SK-MEL-5 (cell line): ENCODE data around the gene SERP2.

DNA sequence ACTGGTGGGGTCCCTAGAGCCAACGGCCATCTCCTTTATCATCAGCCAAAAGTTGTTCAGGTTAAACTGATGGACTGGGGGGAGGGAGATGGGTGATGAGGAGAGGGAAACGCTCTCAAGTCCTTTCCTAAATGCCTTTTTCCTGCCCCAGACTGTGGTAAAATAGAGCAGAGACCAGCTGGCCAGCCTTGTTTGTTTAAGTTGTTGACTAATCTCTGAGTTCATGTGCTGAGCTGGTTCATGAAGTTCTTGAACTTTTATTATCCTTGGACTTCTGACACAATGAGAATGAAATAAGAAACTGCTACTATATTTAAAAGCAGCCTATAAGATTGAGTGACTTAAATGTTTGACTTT, 20.3 kb upstream of the TNFSF11 start:
RAMPAGE:
- cytosol, long total RNA = no peak
- long total RNA = no peak
- nucleus, long total RNA = no peak

RAMPAGE:
- cytosol, long total RNA = no peak
- long total RNA = no peak
- nucleus, long total RNA = no peak
These were observed 65.3 kb upstream of the FAM216B start for GRCh38 chr13:42716069-42716433.

DNA sequence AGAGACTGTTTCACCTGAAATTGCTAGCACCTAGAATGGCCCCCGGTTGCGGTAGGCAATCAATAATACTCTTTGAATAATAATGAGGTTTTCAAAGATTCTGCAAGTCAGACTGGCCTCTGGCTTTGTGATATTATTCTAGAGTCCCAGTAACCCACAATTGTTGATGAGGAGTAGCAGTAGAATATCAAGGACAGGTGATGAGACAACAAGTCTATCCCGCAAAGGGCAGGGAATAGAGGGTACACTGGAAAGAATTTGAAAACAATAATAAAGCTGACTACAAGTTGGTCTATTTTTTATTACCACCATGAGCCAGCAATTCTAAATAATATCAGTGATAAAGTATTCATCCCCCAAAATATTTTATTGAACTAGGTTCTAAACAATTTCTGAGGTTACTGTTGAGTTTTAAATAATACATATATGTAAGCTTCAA, 9.4 kb downstream of the FAM216B start:
RAMPAGE:
- cytosol, long total RNA = no peak
- long total RNA = no peak
- nucleus, long total RNA = no peak

RAMPAGE:
- cytosol, long total RNA = no peak
- long total RNA = no peak
- nucleus, long total RNA = no peak
These were observed 64.7 kb downstream of the DNAJC15 start for GRCh38 chr13:43087957-43088662.

GRCh38 chr13:43407072-43407583, 379.6 kb downstream of the ENOX1 start:
RAMPAGE:
- cytosol, long total RNA = no peak
- long total RNA = no peak
- nucleus, long total RNA = no peak

DNA sequence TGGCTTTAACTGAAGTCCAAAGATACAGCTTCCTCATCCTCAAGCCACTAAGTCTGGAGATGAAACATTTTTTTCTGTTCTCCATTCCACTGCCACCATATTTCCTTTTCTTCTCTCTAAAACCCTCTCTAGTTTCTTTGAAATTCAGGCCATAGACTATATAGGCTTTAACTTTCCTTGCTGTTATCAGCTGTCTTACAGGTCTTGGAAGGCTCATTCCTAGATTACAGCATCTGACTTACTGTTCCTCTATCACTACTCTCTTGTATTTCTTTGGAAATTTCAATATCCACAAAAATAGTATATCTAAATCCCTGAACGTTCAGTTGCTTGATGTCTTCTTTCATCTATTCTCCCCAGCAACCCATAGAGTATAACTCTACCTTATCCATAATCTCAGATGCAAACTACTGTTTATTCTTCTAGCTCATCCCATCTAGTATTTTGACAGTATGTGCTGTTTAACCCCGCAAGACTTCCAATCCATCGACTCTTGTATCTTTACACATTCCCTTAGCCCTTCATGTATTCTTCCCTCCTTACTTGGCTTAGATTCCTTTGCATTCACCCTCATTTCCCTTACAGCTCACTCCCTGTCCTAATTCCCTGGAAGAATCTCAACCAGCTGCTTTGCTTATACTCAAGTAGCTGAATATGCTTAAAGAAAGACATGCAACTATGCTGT, 7.7 kb downstream of the CCDC122 start:
RAMPAGE:
- cytosol, long total RNA = no peak
- long total RNA = no peak
- nucleus, long total RNA = no peak

DNA sequence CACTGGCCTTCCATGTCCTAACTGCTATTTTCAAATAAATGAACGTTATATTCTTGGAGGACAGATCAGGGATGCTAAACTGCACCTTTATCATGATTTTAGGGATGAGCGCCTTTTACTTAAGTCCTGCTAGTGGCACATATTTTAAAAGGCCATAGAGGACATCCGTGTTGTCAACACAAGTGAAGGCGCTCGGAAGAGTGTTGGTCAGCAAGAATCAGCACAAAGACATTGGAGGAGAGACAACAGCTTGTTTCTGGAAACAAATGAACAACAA, 943 bp downstream of the CCDC122 start:
RAMPAGE:
- cytosol, long total RNA = no peak
- long total RNA = no peak
- nucleus, long total RNA = no peak

DNA sequence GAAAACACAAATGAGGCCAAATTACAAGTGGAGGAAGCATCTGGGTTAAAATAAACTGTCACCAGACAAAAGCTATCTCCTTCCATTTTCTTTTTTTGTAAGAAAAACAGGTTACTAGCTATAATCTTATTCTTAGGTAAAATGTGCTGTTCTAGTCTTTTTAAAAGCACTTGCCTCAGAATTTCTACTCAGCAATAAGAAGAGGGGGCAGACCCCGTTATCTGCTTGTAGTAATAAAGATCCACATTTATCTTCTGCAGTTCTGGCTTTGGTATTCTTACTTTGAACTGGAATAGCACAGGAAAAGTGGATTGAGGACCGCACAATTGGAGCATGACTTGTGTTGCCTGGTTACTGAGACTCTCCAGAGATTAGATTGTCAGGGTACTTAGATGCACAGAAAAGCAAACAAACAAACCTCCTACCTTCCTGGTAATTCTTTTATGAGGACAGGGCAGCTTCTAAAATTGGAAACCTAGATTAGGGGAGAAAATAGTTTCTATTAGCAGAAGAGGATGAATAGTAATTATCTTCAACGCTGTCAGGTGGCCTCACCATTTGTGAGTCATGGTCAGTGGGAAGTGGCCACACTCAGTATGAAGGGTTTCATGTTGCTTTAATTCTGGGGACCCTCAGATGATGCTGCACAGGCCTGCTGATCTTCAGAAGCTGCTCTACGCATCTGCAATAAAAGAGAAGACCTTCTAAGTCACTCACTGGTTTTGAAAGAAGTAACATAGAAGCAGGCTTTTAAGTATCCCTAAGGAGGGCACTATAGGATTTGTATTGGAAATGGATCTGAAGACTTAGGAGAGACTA, 106.7 kb downstream of the LACC1 start:
RAMPAGE:
- cytosol, long total RNA = no peak
- long total RNA = no peak
- nucleus, long total RNA = no peak

DNA sequence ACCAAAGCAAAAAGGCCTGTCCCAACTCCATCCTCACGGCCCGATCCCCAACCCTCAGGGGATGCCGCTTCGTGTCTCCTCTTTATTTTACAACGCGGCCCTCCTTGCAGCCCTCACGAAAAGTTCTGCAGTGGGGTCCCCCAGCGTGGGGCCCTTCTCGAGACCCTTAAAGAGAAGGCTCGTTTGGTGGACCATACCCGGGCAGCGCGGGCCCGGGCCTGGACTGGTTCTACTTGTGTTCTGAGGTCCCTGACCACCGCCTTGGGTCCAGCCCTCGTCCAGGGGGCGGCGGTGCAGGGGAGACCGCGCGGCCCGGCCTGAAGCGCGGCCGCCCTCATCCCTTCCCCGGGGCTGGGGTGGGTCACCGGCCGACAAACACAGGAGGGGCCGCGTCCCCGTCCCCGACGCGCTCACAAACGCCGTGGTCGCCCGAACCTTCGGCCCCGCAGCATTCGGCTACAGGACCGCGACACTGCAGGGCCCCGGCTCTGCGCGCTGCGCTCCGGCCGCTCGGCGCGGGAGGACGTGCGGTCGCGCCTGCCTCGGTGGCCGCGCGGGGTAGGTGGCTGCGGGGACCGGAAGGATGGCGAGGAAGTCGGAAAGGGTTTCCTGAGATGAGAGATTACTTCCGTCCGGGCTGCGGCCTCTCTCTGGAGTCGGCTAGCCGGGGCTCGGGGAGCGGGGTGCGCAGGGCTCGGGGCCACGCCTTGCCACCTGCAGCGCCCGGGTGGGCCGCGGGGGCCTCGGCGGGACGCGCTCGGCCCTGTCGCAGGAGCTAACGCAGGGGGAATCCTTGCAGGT, at the start of gene SERP2:
Gene SERP2 (plus strand): TSS at position 625 of the 801 bp plus-strand sequence.
RAMPAGE:
- cytosol, long total RNA = no peak
- long total RNA = no peak
- nucleus, long total RNA = no peak

DNA sequence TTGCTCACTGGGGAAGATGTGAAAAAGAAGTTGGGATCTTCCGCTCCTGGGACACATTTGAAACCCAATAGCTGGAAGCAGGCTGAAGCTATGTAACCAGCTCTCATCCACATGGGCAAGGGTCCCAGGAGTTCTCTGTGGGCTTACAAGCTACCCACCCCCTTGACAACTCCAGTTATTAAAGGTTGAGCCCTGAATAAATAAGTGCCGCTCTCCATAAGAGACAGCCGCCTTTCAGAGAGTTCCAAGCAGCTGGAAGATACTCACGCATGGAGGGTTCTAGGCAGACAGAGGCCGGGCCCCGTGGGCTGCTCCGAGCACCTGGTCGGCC, 22.9 kb downstream of the SERP2 start:
RAMPAGE:
- cytosol, long total RNA = no peak
- long total RNA = no peak
- nucleus, long total RNA = no peak

DNA sequence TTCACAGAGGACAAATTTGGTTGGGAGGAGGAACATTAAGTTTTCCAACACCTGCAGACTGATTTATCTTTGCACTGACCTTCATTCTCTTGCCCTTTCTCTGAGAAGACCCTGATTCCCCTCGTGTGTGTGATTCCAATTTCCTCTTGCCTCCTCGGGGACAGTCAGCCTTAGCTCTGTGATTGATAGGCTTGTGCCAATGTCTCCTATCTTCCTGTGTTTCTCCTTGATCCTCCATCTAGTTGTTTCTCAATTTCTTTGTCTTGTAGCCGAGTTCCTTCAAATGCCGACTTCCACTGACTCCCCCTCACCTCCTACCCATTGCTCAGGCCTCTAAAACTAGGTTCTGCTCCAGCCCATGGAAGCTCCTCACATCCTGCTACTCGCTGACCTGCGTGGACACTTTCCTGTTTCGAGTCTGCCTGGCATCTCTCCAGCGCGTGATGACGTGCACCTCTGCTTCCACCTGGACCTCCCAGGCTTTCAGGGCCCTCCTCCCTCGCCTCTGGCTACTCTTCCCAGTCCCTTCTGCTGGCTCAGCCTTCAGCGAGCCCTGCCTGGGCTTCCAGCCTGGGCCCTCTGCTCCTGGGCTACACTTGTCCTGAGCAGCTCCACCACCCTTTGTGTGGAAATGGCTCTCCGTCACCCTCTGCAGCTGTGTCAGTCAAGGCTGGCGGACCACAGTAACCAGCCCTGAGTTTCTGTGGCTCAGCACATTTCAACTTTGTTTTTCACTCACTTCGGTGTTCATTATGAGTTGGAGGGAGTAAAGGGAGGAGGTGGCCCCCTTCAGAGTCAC, 49.1 kb downstream of the SERP2 start:
RAMPAGE:
- cytosol, long total RNA = no peak
- long total RNA = no peak
- nucleus, long total RNA = no peak

GRCh38 chr13:44432704-44433831, 59.4 kb downstream of the SERP2 start:
RAMPAGE:
- cytosol, long total RNA = no peak
- long total RNA = no peak
- nucleus, long total RNA = no peak

DNA sequence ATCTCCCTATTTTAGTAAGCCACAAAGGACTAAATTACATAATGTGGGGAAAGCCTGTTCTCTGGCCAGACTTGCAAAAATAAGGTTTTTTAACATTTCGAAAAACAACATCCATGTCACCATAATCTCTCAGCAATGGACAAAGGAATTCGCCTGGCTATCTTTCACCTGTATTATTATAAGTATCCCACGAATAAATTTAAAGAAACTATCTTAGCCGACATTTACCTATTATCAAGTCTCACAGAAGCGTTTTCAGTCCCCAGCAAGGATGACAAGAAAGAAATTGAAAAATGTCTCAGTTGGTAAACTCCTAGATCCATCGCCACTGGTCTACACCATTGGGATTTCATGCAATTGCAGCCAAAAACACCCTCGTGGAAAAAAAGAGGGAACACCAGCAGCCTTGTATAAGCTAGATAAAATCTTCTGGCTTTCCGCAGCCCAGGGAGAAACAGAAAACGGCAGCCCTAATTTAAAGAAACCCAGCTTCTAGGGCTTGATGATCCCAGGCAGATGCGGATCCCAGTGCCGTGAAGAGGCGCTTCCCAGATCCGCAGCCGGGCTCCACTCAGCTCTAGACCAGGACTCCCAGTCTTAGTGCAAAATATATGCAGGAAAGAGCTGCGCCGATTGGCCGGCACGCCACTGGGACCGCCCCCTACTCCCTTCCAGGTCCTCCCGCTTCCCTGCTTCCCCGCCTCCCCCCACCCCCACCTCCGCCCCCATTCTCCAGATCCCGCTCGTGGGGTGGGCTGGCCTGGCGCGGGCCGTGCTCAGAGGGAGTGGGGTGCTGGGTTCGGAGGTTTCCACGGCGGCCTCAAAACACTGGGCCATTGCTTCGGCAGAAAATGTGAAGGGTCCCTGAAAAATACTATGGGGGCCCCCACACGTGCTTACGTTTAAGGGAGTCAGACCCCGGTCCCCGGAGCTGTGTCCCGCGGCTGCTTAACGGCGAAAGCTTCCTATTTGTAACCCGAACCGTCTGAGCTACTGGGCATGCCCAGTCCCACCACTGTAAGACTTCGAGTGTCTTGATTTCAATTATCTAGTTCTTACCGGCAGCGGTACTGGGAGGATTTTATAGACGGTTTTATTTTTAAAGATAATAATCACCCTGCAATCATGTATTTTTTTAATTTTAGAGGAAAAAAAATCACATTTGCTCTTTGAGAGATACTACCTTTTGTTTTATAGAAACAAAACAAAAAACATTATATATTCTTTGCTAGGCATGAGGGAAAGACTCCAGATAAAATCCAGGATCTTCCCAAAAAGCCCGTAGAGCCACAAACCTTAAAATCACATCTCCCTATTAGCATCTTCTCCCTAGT, 63.1 kb downstream of the SERP2 start:
RAMPAGE:
- cytosol, long total RNA = start-site peak on the minus strand centred at position 561 of the sequence, 32 bp wide, 1,083 and 776 reads in 2 replicates
- long total RNA = start-site peak on the minus strand centred at position 557 of the sequence, 15 bp wide, 64 and 43 reads in 2 replicates
- nucleus, long total RNA = no peak

GRCh38 chr13:44751959-44752612, 176.0 kb upstream of the TSC22D1 start:
RAMPAGE:
- cytosol, long total RNA = no peak
- long total RNA = no peak
- nucleus, long total RNA = no peak

RAMPAGE:
- cytosol, long total RNA = no peak
- long total RNA = no peak
- nucleus, long total RNA = no peak
These were observed 32.7 kb downstream of the KCTD4 start for GRCh38 chr13:45168147-45168599.

GRCh38 chr13:45242934-45243551, 42.2 kb upstream of the KCTD4 start:
RAMPAGE:
- cytosol, long total RNA = no peak
- long total RNA = no peak
- nucleus, long total RNA = no peak

DNA sequence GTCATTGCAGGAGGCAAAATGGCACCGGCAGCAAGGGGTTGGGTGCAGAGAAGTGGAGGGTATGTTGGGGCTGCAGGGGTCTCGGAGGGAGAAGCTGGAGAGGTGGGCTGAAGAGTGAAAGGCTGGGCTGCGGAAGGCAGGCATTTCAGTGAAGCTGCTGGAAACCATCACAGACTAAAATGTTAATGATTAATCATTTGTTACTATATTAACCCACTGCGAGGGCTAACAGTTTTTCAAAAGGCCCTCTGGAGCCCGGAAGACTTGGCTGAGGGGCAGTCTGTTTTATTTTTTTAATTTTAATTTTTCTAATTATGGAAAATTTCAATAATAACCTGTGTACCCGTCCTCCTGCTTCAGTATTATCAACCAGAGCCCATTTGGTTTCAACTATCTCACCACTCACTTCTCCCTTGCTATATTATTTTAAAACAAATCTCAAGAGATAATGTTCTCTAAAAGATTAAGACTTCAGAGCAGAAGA, 24.5 kb downstream of the TPT1 start:
RAMPAGE:
- cytosol, long total RNA = no peak
- long total RNA = no peak
- nucleus, long total RNA = no peak

DNA sequence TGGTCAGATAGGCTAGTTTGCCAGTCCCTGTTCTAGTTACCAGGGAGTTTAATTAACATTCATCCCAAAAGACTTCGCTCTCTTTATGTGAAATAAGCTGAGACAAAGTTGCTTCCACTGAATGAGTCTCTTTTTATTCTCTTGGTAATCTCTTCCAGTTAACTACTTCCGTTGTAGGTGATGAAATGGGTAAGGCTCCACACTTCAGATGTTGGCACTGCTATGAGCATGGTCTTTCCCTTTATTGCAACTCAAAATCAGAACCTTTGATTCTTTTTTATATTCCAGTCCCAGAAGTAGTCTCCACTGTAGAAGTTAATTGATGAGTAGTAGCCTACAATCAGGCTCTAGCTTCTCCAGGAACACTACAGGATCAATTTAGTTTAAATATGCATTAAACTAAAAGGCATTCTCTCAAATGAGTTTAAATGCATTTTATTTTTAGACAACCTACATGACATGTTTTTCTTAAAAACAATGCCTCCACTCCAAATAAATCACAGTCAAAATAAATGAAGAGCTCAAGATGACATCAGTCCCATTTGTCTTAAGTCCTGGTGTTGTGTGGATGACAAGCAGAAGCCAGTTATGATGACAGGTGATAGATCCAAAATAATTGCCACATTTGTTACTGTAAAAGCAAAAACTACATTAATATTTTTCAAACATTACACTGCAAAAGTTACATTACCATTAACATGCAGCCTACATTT, 4.1 kb downstream of the TPT1 start:
RAMPAGE:
- cytosol, long total RNA = no peak
- long total RNA = no peak
- nucleus, long total RNA = no peak

DNA sequence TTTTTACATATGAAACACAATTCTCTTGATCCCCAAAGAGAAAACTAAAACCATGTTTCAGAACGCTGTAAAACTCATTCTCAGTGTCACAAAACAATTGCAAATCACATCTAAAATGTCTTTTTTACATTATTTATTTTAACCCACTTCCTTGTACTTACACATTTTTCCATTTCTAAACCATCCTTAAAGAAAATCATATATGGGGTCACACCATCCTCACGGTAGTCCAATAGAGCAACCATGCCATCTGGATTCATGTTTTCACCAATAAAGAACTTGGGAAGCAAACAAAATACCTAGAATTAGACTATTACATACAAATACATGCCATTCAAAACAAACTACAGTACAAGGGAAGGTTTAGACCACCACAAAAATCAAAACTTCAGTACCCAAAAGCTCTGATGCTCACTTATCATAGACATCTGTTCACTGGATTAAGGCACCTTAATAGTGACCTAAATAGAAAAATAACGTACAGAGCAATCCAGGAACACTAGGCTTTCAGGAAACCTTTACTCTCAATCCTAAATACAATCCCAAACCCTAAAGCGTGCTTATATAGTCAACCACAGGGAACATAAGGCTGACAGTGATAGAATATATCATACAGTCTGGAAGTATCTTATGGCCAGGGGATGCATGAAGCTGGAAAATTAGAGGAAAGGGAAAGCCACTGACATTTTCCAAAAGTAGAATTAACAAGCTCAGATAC, 2.3 kb downstream of the TPT1 start:
RAMPAGE:
- cytosol, long total RNA = no peak
- long total RNA = no peak
- nucleus, long total RNA = no peak

GRCh38 chr13:45412162-45412641, 6.0 kb downstream of the SLC25A30 start:
RAMPAGE:
- cytosol, long total RNA = no peak
- long total RNA = no peak
- nucleus, long total RNA = no peak